ENCODE measurements around a stretch of chr15.

- RRBS = no CpG with 5 or more reads among the region's 4 CpGs
These were observed 16.2 kb downstream of the ATOSA start for GRCh38 chr15:52662887-52663446.

DNA sequence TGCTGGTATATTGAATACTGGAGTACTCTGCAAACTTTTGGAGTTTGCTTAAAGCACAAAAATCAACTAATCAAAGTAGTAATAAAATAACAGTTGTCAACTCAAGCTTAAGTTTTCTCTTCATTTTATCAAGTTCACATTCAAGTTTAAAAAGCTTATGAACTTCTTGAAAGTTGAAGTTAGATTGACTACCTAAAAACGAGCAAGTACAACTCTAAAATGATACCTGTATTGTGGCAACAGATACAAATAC, 1.8 kb downstream of the ATOSA start:
- RRBS = no CpG with 5 or more reads among the region's 1 CpG

GRCh38 chr15:52799842-52800350, 9.8 kb upstream of the ONECUT1 start:
- RRBS = no CpG with 5 or more reads among the region's 9 CpGs

DNA sequence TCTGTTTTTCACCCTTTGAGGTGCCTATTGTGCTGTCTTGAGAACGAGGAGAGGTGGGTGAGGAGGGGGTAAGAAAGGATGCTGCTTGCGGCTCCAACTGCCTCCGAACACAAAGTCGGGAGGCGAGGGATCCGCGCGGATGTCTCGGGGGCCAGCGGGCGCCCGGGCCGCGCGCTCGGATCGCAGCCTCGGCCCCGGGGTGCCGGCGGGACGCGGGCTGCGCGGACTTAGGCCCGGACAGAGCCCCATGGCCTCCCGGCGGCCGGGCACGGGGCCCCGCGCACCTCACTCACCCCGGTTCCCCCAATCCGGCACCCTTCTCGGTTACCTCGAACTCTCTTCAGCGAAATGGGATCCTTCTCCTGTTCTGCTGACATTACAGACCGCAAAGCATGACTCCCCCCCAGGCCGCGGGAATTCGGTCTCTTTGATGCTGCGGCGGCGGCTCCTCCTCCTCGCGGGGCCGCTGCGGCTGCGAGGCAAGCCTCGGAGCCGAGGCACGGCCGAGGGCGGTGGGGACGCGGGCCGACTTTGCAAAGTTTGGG, 566 bp downstream of the PYGO1 start:
- RRBS = no CpG with 5 or more reads among the region's 57 CpGs

GRCh38 chr15:55647147-55647467, 59.0 kb upstream of the PYGO1 start:
- RRBS = no CpG with 5 or more reads among the region's 6 CpGs

DNA sequence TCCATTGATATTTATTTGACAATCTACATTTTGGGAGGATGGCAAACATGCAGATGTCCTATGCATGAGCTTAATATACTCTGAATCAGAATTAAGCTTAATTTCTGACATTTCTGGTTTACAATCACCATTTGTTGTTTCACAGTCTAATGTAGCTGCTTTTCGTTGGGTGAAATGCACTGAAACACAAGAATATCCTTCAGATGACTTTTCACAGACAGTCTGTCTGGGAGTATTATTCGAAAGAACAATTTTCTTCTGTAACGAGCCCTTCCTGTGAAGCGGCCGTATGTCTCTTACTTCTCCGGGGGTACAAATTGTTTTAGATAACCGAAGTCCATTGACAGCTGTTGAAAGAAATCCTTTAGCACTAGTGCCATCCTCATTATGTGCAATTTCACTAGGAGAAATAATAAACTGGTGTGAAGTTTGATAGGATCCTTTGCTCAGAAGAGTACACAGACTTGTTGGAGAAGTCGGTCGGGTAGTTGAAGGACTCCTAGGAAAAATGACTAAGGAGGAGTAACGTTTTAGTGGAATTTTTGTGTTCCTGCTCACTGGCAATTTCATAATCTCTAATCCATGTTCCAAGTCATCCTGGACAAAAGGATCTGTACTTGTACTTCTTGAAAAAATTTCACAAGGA, 77.8 kb downstream of the NEDD4 start:
- RRBS = no CpG with 5 or more reads among the region's 10 CpGs

DNA sequence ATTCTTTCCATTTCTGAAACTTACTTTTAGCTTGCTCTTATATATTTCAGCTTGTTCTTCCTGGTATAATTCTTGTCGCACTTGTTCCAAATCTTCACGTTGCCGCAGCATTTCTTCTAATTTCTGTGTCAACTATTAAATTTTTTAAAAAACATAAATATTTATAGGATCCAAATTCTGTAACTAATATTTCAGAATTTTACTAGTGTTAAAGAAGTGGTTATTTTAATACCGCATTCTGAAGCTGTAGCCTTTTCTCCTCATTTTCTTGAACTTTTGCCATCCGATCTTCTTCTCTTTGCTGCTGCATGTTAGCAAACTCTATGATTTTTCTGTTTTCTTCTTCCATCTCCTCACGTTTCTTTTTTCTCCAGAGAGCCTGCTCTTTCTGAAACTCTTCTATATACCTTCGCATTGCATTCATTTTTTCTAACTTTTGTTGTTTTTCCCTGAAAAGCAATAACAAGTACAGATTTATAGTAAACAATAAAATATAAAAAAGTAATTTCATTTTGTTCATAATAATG, 21.5 kb downstream of the MNS1 start:
- RRBS = no CpG with 5 or more reads among the region's 7 CpGs

GRCh38 chr15:56815205-56815531, 81.9 kb upstream of the ZNF280D start:
- RRBS = no CpG with 5 or more reads among the region's 6 CpGs

GRCh38 chr15:56949249-56949834, 30.9 kb downstream of the TCF12 start:
- RRBS = no CpG with 5 or more reads among the region's 1 CpG

GRCh38 chr15:57334264-57334838, 42.0 kb upstream of the CGNL1 start:
- RRBS = no CpG with 5 or more reads among the region's 18 CpGs

- RRBS = no CpG with 5 or more reads among the region's 7 CpGs
These were observed 6.0 kb downstream of the CGNL1 start for GRCh38 chr15:57382233-57382726.

GRCh38 chr15:57428131-57428764, 51.9 kb downstream of the CGNL1 start:
- RRBS = no CpG with 5 or more reads among the region's 8 CpGs

GRCh38 chr15:57476200-57476725, 100.0 kb downstream of the CGNL1 start:
- RRBS = no CpG with 5 or more reads among the region's 7 CpGs

- RRBS = no CpG with 5 or more reads among the region's 10 CpGs
These were observed 94.7 kb upstream of the MYZAP start for GRCh38 chr15:57496759-57497579.

DNA sequence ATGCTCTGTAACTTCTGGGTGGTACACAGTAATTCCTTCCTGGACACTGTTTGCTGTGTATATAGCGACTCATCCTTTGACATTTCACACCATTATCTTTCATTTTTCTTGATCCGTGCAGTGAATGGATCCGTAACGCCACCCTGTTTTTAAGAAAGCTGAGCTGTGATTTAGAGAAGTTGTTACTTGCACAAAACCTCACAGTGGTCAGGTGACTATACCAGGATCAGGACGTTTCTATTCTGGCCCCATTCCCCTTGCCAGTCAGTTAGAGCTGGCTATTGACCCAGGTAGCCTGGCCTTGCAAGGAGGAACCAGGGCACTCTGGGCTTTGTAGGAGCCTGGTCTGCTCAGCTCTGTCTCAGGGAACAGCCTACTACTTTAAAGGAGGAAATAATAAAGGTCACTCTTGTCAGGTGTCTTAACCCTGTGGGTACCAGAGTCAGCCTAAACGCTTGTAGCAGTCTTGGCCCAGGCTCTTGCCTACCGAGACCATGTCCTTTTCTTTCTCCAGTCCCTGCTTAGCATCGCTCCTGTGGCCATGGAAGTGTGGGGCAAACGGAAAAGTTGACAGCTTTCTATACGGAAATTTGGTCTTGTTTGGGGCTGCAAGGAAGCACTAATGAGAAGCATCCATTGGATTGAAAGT, 86.4 kb upstream of the MYZAP start:
- RRBS = no CpG with 5 or more reads among the region's 10 CpGs

GRCh38 chr15:57565197-57565935, 26.3 kb upstream of the MYZAP start:
- RRBS = no CpG with 5 or more reads among the region's 12 CpGs

GRCh38 chr15:57580853-57581075, 10.9 kb upstream of the MYZAP start:
- RRBS = no CpG with 5 or more reads among the region's 3 CpGs

GRCh38 chr15:57615316-57615860, 23.7 kb downstream of the MYZAP start:
- RRBS = no CpG with 5 or more reads among the region's 4 CpGs

DNA sequence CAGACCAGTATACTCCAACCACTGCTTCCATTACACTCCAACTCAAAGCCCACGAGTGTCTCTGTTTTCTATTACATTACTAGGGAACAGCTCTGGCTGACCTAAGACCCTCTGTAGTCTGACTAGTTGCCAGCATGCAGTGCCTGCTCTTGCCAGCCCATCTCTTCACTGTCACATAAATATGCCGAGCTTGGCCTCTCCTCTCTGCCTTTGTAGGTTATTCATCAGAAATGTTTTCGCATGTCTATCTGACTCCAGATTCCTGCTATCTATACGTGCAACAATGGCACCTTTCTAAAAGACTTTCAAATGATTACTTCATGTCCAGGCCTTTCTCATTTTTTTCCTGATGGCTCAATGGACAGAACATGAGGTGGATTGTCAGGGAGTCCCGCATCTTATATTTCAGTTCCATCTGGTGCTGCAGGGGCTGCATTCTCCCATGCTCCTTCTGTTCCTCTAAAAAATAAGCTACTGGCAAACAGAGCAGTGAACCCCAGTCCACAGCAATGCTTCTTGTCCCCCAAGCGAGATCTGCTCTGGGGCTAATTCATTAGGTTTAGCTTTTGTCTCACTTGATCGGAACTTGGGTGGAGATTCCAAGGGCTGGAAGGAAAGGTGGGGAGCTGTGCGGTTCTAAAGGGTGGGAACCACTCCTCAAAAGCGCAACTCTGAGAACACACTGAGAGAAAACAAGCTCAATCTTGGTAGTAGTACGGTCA, 113.1 kb downstream of the ALDH1A2 start:
- RRBS = no CpG with 5 or more reads among the region's 10 CpGs